Hair follicular keratinocyte (primary cell): ENCODE measurements around a stretch of chrX.

DNA sequence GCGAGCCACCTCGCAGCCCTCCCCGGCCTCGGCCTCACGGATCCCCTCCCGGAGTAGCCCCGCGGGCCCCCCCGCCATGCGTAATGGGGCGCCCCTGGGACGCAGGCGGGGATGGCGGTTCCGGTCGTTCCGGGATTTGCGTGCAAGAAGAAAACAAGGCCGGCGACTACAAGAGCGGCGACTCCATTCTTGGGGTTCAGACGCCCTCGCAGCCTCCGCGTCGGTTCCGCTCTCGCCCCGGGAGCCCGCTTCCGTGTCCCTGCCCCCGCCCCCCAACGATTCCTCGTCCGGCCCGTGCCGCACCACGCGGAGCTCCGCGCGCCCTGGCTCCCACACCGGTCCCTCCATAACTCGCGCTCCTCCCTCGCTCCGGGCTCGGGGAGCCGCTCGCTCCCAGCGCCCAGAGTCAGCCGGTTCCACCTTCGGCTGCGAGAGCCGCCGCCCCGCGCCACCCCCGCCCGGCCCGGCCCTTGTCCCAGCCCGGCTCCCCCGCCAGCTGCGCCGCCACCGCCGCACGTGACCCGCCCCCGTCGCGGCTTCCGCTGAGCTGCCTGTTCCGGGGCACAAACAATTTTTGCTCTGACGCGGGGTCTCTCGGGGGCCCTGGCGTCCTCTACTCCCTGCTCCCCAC, 78.7 kb upstream of the BCOR start:
- RAMPAGE, long total RNA: no peak

DNA sequence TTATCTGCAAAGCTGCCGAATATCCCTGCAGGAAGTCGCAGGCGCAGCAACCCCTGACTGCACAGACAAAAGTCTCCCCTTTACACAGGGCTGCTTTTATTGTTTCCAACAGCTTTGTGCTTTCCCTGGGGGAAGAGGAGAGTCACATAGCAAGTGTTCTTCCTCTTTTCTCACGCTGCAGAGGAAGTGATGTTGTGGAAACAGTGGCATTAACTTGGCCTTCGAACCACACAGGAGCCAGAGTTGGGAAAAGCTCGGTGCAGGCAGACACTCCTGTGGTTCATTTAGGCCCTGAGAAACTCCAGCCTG, 81.5 kb upstream of the BCOR start:
- RAMPAGE, long total RNA: no peak

GRCh38 chrX:40423172-40423780, 157.5 kb upstream of the ATP6AP2 start:
- RAMPAGE, long total RNA: no peak

- RAMPAGE, long total RNA: no peak
Measured at GRCh38 chrX:40468273-40468650, 112.5 kb upstream of the ATP6AP2 start.

GRCh38 chrX:40669161-40669995, 22.0 kb upstream of the CXorf38 start:
- RAMPAGE, long total RNA: no peak

DNA sequence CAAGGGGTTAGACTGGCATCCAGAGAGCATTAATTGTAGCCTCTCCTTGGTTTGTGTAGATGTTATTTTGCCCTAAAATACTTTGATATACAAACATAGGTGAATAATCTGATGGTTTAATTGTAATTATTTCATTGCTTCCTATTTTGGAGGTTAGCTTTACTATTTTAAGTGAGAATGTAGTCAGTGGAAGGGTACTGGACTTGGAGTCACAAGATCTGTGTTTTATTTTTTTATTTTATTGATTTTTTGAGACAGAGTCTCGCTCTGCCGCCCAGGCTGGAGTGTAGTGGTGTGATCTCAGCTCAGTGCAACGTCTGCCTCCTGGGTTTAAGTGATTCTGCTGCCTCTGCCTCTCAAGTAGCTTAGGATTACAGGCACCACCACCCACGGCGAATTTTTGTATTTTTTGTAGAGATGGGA, 11.0 kb downstream of the USP9X start:
- RAMPAGE, long total RNA: no peak

- RAMPAGE, long total RNA: no peak
Measured at GRCh38 chrX:41114101-41114446, 28.8 kb downstream of the USP9X start.

GRCh38 chrX:41215833-41216501, 118.0 kb upstream of the DDX3X start:
- RAMPAGE, long total RNA: no peak

GRCh38 chrX:41336682-41336934, 2.6 kb downstream of the DDX3X start:
- RAMPAGE, long total RNA: no peak

- RAMPAGE, long total RNA: no peak
Measured at GRCh38 chrX:41343913-41344482, 10.0 kb downstream of the DDX3X start.

GRCh38 chrX:41382995-41383765, 49.2 kb downstream of the DDX3X start:
- RAMPAGE, long total RNA: no peak

DNA sequence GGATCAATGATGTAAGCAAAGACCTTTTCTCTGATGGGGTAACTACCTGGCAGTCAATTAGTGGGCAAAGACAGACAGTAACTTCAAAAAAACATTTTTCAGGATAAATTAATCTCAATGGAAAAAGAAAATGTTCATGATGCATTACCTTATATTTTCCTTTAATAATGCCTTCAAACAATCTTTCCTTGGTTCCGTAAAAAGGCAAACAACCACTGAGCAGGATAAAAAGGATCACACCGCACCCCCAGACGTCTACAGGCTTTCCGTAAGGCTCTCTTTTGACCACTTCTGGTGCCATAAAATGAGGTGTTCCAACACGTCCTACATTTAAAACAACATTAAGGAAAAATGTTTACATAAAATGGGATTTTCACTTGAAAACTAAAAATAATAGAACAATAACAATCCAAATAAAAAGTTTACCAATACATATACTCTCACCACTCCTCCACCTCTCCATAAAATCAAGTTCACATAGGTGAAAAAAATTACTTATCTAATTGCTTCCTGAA, 23.6 kb upstream of the GPR34 start:
- RAMPAGE, long total RNA: no peak

- RAMPAGE, long total RNA: no peak
Measured at GRCh38 chrX:41665644-41666095, 23.1 kb upstream of the GPR34 start.

- RAMPAGE, long total RNA: no peak
Measured at GRCh38 chrX:43176616-43177065, 398.7 kb upstream of the PPP1R2C start.

DNA sequence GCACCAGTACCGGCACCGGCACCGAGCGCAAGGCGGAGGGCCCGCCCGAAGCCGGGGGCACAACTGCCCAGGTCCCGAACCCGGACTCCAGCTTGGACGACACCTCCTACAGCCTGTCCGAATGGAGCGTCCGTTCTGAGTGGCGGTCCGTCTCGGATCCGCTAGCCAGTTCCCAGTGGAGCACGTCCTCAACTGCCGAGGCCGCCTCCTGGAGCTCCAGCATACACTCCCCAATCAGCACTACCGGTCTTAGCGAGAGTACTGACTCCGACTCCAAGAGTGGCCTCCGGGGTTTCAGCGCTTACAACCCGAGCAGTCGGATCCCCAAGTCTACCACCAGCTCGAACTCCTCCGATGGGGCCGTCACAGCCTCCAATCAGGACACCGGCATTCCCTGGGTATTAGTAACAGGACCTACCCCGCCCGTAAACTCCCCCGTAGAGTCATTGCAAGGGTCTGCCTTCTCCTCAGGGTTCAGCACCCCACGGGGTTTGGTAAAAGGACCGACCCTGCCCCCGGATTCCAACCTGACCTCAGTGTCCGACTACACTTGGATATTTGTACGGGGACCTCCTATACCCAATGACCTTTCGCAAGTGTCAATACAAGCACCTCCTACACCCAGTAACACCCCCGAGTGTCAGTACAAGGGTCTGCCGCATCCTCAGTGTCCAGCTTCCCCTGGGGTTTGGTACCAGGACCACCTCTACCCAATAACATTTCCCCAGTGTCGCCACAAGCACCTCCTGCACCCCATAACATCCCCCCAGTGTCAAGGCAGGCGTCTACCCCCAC, 719 bp upstream of the MAOA start:
- RAMPAGE, long total RNA: no peak

DNA sequence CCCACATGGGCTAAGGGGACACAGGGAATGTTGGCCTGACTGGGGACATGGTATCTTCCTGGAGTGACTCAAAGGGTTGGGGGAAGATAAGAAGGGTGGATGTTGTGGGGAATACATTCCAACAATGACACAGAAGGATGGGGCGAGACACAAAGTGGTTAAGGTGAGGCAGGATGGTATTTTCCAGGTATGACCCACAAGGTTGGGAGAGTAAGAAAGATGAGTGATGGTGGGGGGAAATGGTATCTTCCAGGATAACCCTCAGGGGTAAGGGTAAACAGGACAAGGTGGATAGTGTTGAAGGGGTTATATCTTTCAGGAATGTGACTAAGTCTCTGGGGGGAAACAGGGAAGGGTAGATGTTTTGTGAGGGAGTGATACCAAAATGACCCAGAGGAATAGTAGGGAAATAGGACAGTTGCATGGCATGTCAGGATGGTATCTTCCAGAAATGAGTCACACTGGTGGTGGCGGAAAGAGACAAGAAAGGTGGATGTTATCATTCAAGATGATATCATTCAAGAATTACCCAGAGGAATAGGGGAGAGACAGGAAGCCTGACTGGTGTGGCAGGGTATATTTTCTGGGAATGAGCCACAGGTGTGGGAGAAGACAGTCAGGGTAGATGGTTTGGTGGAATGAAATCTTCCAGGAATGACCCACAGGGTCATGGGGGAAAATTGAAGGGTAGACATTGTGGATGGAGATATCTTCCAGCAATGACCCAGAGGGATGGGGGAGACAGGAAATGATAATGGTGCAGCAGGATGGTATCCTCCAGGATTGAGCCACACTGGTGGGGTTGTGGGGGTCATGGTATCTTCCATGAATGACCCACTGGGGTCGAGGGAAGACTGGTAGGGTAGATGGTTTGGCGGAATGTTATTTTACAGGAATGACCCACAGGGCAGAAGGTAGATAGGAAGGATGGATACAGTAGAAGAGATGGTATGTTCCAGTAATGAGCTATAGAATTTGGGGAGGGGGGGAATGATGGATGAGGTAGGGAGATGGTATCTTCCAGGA, 61.1 kb downstream of the MAOA start:
- RAMPAGE, long total RNA: no peak

- RAMPAGE, long total RNA: no peak
Measured at GRCh38 chrX:43969212-43970000, 3.8 kb downstream of the NDP start.

- RAMPAGE, long total RNA: no peak
Measured at GRCh38 chrX:43972152-43973183, 722 bp downstream of the NDP start.

GRCh38 chrX:44873349-44874364, 669 bp downstream of the KDM6A start:
- RAMPAGE, long total RNA: no peak

- RAMPAGE, long total RNA: no peak
Measured at GRCh38 chrX:45064563-45065815, 135.7 kb downstream of the DIPK2B start.